Measurements from ENCODE around the gene CHST3.

GRCh38 chr10:71293722-71294146, 25.3 kb upstream of the SLC29A3 start:
- RRBS: 13% methylated on average over 3 of the region's 14 CpGs

GRCh38 chr10:71299096-71299475, 20.0 kb upstream of the SLC29A3 start:
- RRBS: no CpG with 5 or more reads among the region's 7 CpGs

- RRBS: no CpG with 5 or more reads among the region's 6 CpGs
These were observed 16.0 kb upstream of the SLC29A3 start for GRCh38 chr10:71302961-71303542.

GRCh38 chr10:71338877-71339466, 19.9 kb downstream of the SLC29A3 start:
- RRBS: no CpG with 5 or more reads among the region's 8 CpGs

- RRBS: no CpG with 5 or more reads among the region's 8 CpGs
These were observed 28.8 kb downstream of the SLC29A3 start for GRCh38 chr10:71347829-71348293.

DNA sequence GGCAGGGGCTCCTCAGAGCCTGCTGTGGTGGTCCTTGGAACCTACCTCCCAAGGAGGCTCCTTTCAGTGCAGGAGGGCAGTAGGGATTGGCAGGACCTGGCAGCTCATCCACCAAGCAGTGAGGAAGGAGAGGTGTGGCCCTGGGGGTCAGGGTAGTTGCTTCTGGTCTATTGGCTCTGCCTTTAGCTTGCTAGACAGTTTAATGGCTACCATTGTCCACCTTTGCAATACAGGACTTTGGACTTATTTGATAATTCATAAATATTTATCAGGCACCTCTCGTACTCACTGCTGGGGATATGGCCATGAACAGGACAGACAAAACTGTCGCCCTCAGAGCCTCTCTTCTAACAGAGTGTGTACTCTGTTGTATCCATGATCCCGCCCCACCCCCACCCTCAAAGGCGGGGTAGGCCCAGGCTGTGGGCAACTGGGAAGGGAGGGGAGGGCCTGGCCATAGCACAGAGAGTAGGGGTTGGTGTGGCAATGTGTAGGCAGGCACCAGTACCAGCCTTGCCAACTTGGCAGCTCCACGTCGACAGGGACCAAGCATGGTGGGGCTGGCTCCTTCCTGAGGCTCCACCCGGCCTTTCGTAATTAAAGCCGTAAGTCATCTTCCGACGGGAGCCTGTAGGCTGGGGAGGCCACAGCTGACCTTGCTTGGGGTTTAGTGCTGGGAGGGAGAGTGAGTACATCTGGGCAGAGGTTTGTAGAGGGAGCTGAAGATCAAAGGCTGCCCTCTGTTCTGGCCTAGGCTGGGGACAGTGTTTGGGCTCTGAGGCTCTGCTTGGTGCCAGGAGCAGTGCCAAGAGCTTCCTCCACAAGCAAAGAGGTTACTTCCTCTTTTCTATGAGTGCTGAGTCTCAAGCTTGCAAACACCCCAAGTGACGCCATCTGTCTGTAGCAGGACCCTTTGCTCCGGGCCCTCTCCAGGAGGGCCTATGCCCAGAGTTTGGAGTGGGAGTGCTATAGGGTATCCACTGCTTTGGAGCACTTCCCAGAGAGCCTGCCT, 121.8 kb downstream of the C10orf105 start:
- RRBS: no CpG with 5 or more reads among the region's 13 CpGs

- RRBS: no CpG with 5 or more reads among the region's 21 CpGs
These were observed 20.9 kb upstream of the C10orf105 start for GRCh38 chr10:71740122-71741157.

DNA sequence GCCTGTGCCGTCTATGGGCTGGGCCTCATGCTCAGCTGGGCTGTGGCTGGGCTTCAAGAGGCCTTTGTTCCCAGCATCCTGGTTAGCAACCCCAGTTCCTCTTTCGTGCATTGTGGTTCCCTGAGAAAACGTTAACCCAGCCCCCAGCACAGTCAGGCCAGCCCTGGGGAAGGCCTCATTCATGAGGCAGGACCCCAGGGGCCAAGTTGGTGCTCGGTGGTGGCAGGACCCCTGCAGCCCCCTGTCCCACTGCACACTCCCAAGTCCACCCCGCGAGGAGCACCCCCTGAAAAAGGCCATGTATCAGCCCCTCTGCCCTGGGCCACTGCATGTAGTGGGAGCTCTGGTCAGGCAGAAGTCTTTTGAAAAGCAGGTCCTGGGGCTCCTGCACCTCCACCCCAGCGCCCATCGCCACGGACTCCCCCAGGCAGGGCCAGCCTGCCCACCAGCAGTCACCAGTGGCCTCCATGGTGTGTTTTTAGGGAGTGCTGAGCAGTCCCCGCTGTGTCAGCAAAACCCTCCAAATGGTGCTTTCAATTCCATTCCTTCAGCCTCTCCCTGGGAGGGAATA, 25.3 kb downstream of the VSIR start:
- RRBS: no CpG with 5 or more reads among the region's 10 CpGs

DNA sequence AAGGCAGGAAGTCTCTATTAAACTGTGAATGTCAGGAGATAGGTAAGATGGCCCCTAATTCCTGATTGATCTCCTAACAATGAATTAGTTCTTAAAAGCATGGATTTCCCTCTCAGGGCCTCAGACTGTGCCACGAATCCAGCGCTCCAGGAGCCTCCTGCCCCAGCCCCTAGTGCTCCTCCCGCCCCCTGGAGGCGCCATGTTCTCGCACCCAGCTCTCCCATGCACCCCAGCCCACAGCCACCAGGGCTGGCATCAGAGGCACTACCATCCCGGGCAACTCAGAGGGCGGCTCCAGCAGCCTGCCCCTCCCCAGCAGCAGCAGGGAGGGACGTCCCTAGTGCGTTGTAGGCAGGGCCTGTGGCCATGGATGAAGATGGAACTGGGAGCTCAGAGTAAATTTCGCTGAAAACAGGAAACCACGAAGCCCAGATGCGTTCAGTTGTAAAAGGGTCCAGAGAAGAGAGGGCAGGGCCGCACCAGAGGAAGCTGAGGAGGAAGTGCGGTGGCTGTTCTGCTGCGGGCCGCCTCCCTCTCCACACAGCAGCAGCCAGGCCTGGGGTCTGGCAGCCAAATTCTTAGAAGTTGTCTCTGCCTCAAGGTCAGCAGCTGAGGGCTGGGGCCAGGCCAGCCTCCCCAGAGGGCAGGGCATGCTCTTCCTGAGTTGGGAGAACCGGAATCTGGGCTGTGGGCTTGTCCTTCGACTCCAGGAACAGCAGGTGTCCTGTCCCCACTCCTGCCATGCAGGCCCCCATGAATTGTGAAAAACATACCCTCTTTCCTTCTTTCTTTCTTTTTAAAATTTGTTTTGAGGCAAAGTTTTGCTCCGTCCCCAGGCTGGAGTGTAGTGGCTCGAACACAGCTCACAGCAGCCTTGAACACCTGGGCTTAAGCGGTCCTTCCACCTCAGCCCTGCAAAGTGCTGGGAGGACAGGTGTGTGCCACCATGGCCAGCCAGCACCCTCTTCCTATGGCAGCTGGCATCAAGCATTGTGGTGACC, 24.5 kb downstream of the VSIR start:
- RRBS: no CpG with 5 or more reads among the region's 21 CpGs

GRCh38 chr10:71753452-71754445, 19.6 kb downstream of the VSIR start:
- RRBS: no CpG with 5 or more reads among the region's 14 CpGs

DNA sequence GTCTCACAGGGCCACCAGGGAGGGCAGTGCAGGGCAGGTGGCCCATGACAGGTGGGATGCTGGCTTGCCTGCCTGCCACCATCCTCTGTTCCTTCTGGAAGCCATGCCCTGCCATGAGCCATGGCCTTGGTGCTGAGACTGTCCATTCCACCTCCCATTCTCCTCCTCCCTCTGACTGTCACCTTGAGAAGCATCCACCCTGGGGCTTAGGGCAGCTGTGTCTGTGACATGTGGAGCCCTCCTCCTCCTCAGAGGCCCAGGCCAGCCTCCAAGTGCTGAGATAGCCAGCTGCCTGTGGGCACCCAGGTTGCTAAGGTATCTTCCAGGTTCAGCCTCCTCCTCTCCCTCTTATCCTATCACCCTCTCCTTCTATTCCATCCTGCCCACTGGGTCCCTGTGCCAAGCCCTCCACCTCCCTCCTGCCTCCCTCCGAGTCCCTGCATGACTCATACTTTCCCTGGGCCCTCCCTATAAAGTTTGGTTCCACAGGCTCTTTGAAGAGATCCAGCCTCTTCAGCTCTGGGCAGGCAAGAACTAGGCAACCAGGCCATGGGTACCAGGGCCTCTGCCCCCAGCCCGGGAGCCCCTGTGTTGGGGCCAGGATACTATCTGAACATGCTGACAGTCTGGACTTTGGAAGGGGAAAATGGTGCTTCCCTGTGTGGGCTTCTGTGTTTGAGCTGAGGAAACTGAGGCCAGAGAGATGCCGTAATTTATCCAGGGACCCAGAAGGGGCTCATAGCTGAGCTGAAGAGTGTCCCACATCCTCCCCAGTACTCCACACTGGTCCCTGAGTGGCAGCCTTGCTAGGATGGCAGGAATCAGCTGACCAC, 1.2 kb downstream of the VSIR start:
- RRBS: no CpG with 5 or more reads among the region's 3 CpGs

DNA sequence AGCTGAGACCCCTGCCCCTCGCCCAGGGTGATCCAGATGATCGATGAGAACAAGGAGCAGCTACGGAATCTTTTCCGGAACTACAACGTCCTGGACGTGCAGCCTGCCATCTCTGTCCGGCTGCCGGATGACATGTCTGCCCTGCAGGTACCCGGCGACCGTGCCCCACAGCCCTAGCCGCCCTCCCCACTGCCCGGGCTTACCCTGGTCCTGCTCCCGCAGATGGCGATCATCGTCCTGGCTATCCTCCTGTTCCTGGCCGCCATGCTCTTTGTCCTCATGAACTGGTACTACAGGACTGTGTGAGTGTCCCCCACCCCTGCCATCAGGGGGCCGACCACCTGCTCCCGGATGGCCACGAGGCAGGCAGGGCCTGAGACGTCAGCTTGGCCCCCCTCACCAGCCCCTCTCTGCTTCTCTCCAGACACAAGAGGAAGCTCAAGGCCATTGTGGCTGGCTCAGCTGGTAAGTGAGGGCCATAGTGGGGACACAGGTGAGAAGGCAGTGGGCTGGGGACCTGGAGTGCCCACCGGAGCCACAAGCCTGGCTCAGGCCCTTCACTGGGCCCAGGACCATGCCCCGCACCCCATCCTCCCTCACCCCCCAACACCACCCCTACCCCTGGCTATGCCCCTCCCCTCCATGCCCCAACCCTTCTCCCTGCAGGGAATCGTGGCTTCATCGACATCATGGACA, 38.1 kb upstream of the VSIR start:
- RRBS: 80% methylated on average over 8 of the region's 25 CpGs

DNA sequence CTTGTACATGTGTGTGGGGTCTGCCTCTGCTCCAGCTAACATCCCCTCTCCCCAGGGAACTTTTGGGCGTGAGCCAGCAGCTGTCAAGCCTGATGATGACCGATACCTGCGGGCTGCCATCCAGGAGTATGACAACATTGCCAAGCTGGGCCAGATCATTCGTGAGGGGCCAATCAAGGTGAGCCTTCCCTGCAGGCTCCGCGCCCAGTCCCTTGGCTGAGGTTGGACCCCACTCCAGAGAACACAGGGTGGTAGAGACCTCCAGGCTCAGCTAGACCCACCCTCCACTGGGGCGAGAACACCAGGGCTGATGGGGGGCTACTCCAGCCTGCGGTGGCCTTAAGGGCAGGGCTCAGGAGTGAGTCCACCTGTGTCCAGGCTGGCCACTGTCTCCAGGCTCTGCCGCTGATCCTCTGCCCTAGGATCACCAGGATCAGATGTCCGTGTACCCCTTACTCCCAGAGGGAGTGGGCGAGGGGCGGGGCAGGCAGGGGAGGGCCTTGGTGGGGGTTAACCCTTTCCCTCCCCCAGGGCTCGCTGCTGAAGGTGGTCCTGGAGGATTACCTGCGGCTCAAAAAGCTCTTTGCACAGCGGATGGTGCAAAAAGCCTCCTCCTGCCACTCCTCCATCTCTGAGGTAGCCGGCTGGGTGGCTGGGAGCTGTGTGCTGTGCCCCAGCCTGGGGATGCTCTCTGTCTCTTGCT, 38.2 kb downstream of the PSAP start:
- RRBS: no CpG with 5 or more reads among the region's 16 CpGs

GRCh38 chr10:71853837-71854378, 2.9 kb upstream of the PSAP start:
- RRBS: no CpG with 5 or more reads among the region's 7 CpGs

DNA sequence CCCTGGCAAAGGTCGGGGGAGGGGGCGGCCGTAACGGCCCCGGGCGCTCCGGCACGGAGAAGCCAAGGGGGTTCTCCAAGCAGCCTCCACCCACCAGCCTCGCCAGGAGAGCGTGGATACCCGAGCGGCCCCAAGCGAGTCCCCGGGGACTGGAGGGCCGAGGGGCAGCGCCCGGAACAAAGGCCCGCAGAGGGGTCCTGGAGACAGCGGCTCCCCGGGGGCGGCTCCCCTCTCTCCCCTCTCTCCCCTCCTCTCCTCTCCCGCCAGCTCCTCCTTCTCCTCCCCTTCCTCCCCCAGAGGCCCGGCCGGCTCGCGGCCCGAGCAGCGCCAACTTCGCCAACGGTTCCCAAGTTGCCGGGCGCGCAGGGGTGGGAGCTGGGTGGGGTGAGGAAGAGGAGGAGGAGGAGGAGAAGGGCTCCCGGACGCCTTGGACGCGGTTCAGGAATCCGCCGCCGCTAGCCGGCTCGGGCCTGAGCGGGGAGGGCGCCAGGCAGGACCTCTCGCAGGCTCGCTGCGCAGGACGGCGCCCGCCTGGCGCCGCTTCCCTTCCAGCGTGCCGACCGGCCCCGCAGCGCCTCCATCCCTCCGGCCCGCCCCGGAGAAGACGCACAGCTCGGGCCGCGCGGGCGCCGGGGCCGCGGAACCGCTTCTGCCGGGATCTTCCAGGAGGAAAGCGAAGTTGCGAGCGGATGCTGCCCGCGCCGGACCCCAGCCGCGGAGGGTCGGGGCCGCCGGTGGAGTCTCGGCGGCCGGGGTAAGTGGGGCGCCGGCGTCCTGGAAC, at the start of gene CHST3:
Gene CHST3 (plus strand): TSS at position 455 of the 781 bp plus-strand sequence.
- RRBS: 24% methylated on average over 37 of the region's 88 CpGs

- RRBS: no CpG with 5 or more reads among the region's 18 CpGs
These were observed 887 bp downstream of the CHST3 start for GRCh38 chr10:71965107-71965456.

DNA sequence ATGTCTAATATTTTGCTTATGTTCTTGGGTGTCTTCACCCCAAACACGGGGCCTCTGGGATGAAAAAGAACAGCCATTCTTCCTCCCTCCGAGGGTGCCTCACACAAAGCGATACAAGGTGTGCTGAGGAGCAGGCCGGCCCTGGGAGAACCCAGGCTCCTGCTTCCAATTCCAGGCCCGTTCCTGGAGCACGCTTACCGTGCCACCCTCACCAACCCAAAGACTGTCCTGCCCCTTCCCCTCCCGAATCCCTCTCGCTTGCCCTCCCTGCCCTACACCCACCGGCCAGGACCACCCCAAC, 10.8 kb downstream of the SPOCK2 start:
- RRBS: no CpG with 5 or more reads among the region's 10 CpGs

GRCh38 chr10:72086343-72086875, 1.9 kb downstream of the SPOCK2 start:
- RRBS: no CpG with 5 or more reads among the region's 23 CpGs

DNA sequence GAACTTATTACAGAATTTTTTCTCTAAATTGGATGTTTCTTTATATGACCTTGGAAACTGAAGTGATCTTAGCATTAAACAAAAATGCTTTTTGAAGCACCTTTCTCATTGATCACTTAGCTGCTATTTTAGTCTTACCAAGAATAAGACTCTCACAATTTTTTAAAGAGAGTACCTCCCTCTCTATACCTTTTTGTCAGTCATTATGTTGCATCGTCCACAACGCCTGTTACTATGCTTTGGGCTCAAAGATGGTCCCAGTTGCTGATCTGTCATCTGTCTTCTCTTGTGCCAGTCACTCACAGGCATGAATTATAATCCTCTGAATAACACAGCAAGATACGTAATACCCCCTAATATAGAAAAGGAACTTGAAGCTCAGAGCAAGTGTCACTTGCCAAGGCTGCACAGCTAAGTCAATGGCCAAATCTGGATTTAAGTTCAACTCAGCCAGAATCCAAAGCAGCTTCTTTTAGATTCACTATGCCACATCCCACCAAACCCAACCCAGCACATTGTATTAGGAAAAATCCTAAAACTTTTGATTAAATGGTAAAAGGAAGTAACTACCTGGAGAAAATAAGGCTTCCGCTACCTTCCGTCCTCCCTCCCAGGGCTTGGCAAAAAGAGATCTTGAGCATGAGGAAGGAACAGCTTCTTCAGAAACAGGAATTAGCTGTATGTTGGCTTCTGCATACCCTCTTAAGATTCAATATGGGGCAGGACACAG, 19.9 kb upstream of the ASCC1 start:
- RRBS: no CpG with 5 or more reads among the region's 5 CpGs

DNA sequence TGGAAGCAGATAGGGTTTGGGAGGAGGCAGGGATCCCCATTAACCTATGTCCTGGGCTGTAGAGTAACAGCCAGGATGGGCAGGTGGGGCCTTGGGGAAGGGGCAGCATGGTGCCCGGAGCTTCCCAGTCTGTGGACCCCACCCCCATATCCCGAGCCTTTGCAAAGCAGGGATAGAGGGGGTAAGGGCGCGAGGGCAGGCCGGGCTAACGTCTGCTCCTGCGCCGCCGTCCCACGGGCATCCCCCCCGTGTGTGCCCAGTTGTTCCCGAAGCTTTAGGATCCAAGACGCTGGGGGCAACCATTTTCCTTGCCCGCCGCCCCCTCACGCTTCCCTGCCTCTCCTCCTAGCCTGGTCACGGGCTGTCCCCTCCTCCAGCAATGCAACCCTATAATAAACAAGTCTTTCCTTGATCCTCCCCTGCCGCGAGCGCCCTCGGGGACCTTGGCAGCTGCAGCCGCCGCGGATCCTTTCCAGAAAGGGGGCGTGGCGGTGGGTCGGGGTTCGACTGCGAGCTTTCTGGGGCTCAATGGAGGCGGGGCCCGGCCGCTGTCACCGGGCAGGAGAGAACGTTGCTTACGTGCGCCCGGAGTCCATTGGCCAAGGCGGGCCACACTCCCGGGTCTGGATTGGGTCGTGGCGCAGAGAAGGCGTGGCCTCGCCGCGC, 369 bp upstream of the DDIT4 start:
- RRBS: 14% methylated on average over 4 of the region's 45 CpGs

Measured in UCH-1 (cell line).